Esophagus muscularis mucosa (tissue), 4 donors: ENCODE measurements around a stretch of chr11.

DNA sequence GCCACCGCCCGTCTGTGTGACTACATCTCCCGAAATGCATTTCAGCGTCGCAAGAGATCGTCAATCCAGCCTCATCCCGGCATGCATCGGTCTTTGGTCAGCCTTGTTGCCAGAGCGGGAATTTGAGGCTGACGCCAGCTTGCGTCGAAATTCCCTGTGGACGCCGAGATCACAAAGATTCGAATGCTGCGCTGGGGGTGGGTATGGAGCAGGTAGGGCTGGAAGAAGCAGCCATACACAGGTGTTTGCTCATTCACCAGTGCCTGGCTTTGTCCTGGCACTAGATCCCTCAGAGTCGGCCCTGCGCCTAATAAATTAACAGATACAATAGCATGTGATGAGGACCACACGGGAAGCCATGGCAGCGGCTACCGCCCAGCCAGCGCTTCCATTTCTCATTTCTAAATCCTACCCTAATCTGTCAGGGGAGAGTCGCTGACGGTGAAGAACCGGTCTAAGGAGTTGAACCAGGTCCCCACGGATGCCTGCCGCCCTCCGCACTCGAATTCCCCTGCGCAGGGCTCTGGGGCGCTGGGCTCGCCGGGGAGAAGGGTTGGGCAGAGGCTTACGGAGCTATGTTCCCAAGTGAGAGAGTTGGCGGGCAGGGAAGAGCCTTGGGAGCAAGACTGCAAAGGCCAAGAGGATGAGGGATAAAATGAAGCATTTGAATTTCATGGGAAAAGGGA is 445 bp upstream of the RPS13 start:
- PRO-cap = bidirectional peak, plus-strand start at position 150 of the sequence, minus-strand start outside the sequence; unidirectional peak, plus-strand start at position 470 of the sequence
- RAMPAGE, long total RNA, 4 experiments = no peak in any of the 4 experiments

DNA sequence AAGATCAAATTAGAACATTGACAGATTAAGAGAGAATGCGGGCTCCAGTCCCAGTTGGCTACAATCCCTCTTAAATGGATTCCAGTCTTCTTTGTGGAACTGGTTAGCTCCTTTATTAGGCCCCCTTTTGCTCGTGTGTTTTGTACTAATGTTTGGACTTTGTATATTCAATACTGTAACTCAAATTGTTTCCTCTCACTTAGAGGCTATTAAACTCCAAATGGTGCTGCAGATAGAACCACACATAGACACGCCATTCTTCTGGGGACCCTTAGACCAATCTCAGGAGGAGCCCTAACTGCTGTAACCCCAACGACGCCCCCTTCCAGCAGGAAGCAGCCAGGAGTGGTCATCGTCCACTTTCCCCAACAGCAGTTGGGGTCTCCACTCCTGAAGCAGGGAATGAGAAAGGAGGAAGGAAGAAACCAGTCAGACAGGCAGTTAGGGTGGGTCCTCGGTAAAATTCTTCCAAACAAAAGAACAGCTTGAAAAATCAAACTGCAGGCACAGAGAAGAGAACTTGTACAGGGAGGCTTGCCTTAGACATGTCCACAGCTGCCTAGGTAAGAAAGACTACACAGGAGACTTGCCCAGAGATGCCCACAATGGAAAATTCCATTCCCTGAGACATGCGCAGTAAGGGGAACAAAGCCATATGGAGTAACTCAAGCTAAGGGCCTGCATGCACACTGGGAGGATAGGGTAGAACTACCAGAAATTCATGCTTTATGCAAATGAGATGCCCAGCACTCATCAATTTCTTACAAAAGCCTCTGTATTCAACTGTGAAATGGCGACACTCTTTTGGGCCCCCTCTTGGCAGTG is 10.0 kb downstream of the KCNJ11 start:
- PRO-cap = no peak
- RAMPAGE, long total RNA, 4 experiments = no peak in any of the 4 experiments

DNA sequence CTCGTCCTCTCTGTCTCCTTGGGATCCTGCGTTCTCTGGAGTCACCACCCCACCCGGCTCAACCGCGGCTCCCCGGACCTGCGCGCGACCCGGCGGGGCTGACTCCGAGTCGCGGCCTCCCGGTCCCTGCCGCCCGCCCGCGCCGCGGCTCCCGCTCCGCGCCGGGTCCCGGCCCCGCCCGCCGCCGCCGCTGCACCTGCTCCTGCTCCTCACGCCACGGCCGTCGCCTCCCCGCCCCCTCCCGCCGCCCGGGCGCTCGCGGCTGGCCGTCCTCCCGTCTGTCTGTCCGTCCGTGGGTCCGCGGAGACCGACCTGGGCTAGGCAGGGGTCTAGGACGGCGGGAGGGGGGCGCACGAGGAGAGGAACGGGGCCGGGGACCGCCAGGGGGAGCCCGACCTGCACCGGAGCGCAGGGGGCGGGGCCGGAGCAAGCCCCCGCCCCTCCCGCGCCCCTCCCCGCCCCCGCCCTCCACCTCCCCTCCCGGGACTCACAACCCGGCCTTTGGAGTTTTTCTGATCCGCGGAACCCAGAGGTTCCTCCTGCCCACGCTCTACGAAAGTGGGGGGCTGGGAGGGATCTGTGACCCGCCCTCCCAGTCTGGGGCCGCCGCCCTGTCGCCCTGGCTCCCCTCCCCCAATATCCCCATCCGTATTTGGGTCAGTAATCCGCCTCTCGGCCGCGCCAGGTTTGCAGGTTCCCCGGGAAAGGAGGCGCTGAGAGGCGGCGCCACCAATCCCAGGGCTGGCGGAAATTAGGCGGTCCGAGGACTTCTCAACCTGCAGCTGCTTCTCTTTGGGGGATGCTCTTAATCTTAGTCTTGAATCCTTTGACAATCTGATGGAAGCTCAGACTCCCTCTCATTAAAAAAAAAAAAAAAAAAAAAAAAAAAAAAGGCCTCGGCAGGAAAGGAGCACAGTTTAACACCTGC is 783 bp upstream of the KCNJ11 start:
- PRO-cap = bidirectional peak, plus-strand start at position 505 of the sequence, minus-strand start at position 128 of the sequence
- RAMPAGE, long total RNA, 4 experiments = no peak in any of the 4 experiments

DNA sequence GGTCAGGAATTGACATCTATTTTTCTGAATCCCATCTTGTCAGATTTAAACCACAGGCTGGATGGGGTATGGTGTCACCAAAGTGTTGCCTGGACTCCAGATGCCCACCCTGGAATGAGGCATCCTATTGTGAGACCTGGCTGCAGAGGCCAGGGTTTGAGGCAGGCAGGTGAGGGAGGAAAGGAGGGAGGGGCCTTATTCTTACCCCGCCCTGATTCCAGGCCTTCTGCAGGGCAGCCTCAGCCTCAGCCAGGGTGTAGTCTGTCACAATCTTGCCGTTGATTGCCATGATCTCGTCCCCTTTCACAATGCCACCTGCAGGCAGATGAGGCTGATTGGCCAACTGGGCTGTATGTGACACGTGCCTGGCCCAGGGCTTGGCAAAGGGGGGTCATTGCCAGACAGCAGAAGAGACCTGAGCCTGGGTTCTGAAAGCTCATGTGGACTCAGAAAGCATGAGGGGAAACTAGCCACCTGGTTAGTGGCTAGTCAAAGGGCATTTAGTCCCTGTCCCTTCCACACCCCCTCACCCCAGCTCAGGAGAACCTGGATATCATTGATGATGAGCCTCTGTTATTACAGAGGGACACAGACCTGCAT is 21.4 kb upstream of the ABCC8 start:
- PRO-cap = no peak
- RAMPAGE, long total RNA, 4 experiments = no peak in any of the 4 experiments

- PRO-cap = no peak
- RAMPAGE, long total RNA, 4 experiments = no peak in any of the 4 experiments
Measured at GRCh38 chr11:17683151-17684242, 35.9 kb upstream of the MYOD1 start.

GRCh38 chr11:17714094-17714872 is 5.1 kb upstream of the MYOD1 start:
- PRO-cap = unidirectional peak, plus-strand start at chr11:17714660
- RAMPAGE, long total RNA, 4 experiments = no peak in any of the 4 experiments

DNA sequence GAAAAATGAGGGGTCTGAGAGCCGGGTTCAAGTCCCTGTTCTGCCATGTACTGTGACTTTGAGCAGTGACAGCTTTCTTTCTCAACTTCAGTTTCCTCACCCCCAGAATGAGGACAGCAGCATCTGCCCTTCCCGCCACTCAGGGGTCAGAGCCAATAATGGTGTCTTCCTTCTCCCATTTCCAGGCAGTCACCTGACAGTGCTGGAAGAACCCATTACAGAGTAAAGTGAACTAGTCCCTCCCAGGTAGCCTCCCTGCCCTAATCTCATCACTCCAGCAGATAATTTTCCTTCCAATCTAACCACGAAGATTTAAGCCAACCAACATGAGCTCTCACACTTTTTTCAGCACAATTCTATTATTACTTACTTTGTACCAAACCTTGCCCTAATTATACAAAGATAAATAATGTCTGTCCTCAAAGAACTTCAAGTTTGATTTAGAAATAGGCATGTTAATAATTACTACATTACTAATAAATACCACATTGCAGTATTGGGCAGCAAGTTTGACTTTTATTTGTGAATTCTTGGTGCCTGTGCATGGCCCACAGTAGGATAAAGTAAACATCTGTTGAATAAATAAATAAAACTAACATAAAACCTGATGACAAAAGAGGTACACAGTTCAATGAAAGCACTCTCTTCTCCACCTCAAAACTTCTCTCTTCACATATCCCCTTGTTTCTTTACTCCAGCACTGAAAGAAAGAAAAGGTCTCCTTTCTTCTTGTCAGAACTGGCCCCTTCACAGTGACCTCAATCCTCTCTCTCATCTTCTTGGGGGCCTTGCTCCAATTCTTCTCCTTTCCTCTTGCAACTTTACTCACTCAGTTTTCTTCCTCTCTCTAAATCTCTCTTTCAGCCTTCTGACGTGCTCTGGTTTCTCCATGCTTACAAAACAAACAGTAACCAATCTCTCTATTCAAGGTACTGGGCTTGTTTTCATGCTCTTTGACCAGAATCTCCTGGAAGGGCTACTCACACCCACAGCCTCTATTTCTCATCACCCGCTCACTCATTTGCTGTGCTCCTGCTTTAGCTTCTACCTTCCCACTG is 60.8 kb downstream of the SERGEF start:
- PRO-cap = no peak
- RAMPAGE, long total RNA, 4 experiments = no peak in any of the 4 experiments

DNA sequence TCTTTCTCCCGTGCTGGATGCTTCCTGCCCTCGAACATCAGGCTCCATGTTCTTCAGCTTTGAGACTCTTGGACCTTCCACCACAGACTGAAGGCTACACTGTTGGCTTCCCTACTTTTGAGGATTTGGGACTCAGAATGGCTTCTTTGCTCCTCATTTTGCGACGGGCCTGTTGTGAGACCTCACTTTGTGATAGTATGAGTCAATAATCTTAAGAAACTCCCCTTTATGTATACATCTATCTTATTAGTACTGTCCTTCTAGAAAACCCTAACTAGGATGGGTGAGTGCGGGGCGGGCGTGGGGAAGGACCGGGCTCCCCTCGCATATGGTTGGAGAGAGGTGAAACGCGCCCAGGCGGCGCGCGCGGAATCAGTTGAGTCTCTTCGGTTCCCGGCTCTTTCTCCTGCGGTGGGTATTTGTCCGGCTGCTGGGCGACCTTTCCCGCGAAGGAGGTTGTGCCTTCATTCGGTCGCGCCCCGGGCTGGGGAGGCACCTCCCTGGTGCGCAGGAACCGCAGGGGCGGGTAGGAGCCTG is 27.8 kb downstream of the SAA4 start:
- PRO-cap = no peak
- RAMPAGE, long total RNA, 4 experiments = no peak in any of the 4 experiments

- PRO-cap = no peak
- RAMPAGE, long total RNA, 4 experiments = no peak in any of the 4 experiments
Measured at GRCh38 chr11:18309615-18310190, 12.2 kb downstream of the HPS5 start.

DNA sequence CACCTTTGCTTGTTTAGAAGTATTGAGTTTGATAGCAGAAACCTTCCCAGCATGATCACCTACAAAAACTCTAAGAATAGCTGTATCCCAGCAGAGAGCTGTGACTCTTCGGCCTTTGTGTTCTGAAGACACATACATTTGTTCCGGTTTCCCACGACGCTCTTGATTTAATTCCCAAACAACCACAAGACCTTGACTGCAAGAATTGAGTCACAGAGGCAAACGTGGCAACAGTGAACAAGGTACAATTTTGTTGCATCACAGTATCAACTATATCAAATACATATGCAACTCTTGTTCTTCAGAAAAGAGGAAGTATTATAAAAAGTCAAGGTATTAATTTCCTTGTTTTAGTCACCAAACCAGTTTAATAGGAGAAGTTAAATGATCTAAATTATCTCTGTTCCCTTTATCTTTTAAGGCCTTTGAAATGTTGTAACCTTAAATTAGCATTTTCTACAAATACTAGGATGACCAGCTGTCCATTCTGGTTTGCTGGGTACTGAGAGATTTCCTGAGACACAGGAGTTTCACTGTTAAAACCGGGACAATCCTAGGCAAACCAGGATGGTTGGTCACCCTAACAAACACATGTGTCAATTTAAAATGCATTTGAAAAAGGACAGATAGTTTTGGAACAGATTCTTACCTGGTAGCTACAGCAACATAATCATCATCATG is 11.1 kb downstream of the HPS5 start:
- PRO-cap = no peak
- RAMPAGE, long total RNA, 4 experiments = no peak in any of the 4 experiments

DNA sequence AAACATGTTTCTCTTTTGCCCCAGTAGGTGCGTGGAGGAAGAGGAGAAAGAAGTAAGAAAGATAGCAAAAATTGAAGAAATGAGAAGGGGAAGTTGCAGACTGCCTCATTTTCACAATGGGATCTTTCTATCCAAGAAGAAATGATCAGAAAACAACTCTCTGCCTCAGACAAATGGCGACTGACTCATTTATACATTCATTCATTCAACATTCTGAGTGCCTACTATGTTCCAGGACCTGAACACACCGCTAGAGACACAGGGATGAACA is 379 bp downstream of the HPS5 start:
- PRO-cap = no peak
- RAMPAGE, long total RNA, 4 experiments = no peak in any of the 4 experiments

- PRO-cap = no peak
- RAMPAGE, long total RNA, 4 experiments = no peak in any of the 4 experiments
Measured at GRCh38 chr11:18365702-18366246, 28.6 kb upstream of the LDHA start.

DNA sequence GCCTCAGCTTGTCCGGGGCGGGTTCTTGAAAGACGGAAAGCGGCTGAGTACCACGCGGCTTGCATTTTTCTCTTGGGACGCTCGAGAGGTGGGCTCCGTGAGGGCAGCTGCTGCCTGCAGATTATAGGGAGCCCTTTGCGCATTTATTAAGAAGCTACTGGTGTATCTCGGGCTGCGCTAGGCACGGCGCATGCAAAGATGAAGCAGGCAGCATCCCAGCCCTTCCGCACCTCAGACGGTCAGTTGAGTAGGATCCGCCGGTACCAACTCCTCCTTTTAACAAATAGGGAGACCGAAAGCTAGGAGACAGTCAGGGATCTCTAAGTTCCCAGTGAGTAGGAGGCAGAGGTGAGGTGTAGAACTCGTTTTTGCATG is 660 bp downstream of the LDHA start:
- PRO-cap = no peak
- RAMPAGE, long total RNA, 4 experiments = no peak in any of the 4 experiments

GRCh38 chr11:18395411-18396405 is 1.3 kb downstream of the LDHA start:
- PRO-cap = bidirectional peak, plus-strand start at chr11:18395882, minus-strand start at chr11:18395845; bidirectional peak, plus-strand start at chr11:18396045, minus-strand start at chr11:18396053; bidirectional peak, plus-strand start at chr11:18396353, minus-strand start at chr11:18396109
- RAMPAGE, long total RNA, 4 experiments = no peak in any of the 4 experiments

GRCh38 chr11:18396800-18397066 is 2.4 kb downstream of the LDHA start:
- PRO-cap = no peak
- RAMPAGE, long total RNA, 4 experiments = no peak in any of the 4 experiments

DNA sequence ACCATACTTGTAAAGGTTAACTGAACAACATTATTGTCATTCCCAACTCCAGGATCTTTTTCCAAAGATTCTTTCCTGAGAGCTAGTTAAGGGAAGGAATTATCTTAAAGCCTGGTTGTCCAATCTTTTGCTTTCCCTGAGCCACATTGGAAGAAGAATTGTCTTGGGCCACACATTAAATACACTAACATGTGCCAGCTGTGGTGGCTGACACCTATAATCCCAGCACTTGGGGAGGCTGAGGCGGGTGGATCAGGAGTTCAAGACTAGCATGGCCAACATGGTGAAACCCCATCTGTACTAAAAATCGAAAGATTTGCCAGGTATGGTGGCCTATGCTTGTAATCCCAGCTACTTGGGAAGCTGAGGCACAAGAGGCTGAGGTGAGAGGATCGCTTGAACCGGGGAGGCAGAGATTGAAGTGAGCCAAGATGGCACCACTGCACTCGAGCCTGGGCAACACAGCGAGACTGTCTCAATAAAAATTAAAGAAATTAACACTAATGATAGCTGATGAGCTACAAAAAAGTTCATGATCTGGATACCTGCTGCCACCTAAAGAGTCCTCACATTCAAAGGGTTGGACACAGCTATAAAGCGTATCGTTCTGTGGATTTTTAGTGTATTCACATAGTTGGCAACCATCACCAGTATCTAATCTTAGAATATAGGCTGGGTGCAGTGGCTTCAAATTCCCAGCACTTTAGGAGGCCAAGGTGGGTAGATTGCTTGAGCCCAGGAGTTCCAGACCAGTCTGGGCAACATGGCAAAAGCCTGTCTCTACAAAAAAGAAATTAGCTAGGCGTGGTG is 3.5 kb upstream of the LDHC start:
- PRO-cap = no peak
- RAMPAGE, long total RNA, 4 experiments = no peak in any of the 4 experiments

GRCh38 chr11:18480149-18480612 is 24.5 kb downstream of the LDHAL6A start:
- PRO-cap = no peak
- RAMPAGE, long total RNA, 4 experiments = no peak in any of the 4 experiments

- PRO-cap = no peak
- RAMPAGE, long total RNA, 4 experiments = no peak in any of the 4 experiments
Measured at GRCh38 chr11:18483797-18484251, 28.2 kb downstream of the LDHAL6A start.

DNA sequence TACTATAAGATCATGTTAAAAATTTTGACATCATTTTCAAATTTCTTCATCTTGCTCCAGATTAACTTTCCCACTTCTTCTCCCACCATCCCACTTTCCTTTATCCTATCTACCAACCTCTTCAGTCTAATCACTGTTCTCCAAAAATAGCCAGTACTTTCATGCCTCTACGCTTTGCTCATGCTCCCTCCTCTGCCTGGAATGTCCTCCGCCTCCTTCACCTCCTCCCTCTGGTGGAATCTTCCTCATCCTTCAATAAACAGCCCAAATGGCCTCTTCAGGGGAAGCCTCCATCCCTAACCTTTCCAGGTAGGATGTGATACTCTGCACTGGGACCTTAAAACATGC is 7.8 kb upstream of the CSRP3 start:
- PRO-cap = no peak
- RAMPAGE, long total RNA, 4 experiments = no peak in any of the 4 experiments

DNA sequence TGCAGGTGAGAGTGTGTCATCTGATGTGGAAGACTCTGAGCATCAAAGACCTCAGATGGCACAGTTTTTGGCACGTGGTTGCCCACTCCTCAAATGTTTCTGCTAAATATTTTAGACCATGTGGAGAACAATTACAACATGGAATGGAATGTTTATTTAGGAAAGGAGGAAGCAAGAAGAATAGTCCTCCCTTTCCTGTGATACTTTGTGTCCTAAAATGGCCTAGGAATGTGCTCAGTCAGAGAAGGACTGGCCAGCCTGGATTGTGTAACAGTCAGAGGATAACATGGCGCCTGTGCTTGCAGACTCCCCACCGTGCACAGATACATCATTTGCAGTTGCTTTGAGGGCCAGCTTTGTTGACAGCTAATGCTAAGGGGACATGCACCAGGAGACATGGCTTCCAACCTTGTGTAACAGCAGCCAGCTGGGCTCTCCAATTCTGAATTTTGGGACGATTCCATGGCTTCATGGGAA is 129.7 kb upstream of the E2F8 start:
- PRO-cap = no peak
- RAMPAGE, long total RNA, 4 experiments = no peak in any of the 4 experiments